Psoas muscle (tissue), 2 donors: ENCODE measurements around a stretch of chr2.

GRCh38 chr2:27914955-27915787 lies 24.6 kb downstream of the BABAM2 start:
- PRO-cap, 2 experiments: no peak in any of the 2 experiments

DNA sequence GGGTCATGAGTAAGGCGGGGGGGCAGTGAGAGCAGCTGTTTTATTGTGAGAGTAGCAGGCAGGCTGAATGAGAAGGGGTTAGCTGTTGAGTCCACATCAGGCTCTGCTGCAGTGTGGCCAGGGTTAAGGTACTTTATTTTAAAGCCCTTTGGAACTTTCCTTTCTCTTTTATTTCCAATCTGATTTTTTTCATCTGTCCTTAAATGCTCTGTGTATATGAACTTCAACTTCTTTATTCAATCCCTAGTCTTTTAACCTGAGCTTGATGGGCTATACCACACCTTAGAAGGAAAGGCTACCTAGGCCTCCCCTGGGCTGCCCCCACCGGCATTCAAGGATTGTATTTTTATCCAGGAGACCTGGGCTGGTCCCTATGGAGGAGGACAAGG lies 111.8 kb upstream of the FOSL2 start:
- PRO-cap, 2 experiments: no peak in any of the 2 experiments

GRCh38 chr2:28347736-28348666 lies 44.7 kb upstream of the FOSL2 start:
- PRO-cap, 2 experiments: no peak in any of the 2 experiments

GRCh38 chr2:28375751-28376041 lies 17.0 kb upstream of the FOSL2 start:
- PRO-cap, 2 experiments: no peak in any of the 2 experiments

DNA sequence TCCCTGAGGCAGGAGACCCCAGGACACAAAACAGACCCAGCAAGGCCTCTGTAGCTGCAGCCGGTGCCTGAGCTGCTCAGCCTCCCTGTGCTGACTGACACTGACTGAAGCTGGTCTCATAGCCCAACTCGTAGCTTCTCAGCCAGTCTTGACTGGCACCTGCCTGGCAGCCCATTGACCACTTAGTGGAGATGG lies 14.1 kb upstream of the FOSL2 start:
- PRO-cap, 2 experiments: no peak in any of the 2 experiments

DNA sequence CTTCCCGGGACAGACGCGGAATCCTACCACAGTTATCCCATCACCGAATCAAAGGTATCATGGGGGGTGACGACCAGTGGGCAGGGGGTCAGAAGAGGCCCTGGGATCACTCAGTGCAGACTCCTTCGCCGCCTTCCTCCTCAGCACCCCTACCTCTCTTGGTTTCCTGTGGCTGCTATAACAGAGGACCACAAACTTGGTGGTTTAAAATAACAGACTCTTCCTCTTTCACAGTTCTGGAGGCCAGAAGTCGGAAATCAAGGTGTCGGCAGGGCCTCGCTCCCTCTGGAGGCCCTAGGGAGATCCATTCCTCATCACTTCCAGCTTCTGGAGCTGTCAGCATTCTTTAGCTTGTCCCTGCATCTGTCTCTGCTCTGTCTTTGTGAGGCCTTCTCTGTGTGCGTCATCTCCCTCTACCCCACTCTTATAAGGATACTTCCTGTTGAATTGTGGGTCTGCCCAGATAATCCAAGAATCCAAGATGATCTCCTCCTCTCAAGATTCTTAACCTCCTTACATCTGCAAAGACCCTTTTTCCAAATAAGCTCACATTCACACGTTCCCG lies 13.6 kb upstream of the FOSL2 start:
- PRO-cap, 2 experiments: no peak in any of the 2 experiments

DNA sequence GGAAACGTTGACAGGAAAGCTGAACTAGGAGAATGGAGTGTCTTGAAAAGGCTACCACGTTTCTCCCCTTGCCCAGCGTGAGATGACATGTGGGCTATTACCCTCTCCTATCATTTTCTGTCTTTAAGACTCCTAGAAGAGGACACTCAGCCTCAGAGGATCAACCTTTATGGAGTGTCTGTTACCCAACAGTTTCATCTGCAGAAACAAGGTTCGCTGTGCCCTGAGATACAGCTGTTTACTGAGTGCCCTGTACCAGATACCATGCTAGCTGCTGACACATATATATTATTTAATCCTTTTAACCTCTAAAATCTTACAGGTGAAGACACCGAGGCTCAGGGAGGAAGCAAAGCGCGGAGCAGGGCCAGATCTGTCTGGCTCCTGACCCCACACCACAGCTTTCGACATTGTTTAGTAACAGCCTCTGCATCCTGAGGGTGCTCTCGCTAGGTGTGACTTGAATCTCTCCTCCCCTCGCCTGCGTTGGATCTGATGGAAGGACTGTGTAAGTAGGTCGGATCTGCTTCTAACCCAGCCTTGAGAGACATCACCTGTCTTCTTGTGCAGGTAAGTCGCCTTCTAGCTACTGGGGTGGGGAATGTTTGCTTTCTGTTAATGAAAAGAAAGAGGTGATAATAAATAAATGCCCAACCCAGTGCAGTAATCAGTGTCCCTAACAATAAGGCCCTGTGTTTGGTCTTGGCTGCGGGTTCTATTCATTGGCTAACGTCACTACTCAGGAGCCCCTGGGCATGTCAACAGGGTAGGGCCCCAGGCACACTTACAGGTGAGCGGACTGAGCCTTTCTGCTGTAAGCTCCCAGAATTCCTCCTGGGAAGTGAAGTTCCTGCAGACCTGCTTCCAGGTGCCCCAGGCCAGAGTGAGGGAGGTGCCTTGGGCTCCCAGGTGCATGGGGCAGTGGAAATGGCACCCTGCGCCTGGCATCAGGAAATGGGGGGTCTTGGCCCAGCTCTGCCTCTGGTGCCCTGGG lies 11.5 kb upstream of the FOSL2 start:
- PRO-cap, 2 experiments: no peak in any of the 2 experiments

- PRO-cap, 2 experiments: no peak in any of the 2 experiments
These were observed 9.9 kb upstream of the FOSL2 start for GRCh38 chr2:28382702-28383222.

- PRO-cap, 2 experiments: no peak in any of the 2 experiments
These were observed 19.3 kb downstream of the FOSL2 start for GRCh38 chr2:28411525-28412863.

DNA sequence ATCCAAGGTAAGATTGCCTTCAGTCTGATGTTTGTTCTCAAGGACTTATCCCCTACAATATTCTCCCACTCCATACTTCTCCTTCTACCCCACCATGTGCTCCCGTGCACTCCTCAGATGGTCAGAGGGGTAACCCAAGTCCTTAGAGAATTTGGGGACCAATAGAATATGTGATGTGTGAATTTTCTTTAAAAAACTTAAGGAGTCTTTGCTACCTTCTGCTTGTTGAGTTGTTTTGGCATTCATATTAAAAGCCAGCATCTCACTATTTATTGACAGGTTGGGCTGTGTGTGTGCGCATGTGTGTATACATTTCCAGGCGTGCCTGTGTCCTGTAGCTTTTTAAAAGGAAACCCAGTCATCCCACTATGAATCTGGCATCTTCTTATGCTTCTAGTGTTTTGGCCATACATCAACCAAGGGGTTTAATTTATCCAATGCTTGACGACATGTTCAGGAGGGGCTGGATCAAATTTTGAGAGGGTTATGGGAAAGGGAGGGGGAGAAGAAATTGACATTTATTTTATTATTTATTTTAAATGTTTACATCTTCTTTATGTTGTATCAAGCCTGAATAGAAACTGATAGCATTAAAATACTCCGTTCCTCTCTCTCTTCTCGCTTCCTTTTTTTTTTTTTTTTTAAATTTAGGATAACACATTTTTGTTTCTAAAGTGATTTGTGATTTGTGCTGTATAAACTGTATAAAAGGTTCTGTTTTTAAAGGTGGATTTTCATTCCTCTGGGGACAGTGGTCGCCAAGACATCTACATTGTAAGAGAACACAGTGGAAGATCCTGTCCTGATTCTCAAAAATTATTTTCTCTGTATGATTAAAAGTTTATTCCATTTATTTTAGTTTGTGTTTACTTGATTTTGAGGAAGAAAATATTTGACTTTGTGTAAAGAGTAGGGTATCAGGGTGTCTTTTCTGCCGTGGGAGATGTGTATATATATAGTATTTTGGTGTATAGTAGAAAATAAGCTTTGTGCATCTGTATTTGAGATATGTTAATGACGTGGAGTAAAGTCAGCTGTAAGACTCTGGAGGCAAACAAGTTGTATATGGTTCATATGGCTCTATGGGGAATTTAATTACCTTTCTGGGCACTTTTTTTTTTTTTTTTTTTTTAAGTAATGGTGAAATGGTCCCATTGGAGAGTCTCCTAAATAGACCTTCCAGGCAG lies 23.6 kb downstream of the FOSL2 start:
- PRO-cap, 2 experiments: peak in 1 of 2 experiments; most common plus-strand start position 775 of the sequence (in 1)

DNA sequence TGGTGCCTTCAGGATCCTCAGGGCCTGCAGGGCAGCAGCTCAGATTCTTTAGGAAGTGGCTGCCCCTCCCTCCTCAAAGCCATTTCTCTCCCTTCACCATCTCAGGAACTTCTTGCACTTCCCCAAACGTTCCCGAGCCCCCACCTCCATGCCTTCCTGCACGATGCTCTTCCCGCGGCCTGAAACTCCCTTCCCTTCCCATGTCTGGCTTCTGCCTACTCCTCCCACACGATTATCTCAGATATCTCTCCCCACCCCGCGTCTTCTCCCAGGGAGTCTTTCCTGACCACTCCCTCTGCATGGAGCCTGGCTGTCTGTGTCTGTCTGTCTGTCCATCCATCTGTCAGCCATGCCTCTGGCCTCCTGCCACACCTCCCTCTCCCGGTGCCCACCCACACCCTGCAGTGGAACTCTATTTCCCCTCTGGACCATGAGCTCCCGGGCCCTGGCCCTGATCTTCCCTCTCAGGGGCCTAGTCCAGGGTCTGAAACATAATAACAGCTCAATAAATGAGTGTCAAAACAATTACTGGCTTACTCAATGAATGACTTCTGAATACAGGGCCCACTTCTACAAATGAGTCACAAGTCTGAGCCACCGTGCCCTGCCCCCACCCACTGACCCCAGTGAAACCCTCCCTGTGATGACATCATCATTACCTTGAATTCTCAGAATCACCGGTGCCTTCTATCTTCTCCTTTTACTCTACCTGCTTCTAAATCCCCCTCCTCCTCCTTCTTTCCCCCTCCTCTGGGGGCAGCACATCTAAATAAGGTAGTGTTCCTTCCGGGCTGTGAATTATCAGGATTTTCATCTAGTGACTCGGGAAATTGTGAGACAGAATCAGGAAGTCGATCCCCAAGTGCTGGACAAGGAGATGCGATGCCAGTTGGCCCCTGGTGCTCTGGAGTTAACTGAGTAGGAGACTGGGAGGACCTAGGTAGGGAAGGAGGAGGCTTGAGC lies 46.2 kb upstream of the PLB1 start:
- PRO-cap, 2 experiments: no peak in any of the 2 experiments

GRCh38 chr2:28598348-28599066 lies 102.6 kb downstream of the PLB1 start:
- PRO-cap, 2 experiments: no peak in any of the 2 experiments

DNA sequence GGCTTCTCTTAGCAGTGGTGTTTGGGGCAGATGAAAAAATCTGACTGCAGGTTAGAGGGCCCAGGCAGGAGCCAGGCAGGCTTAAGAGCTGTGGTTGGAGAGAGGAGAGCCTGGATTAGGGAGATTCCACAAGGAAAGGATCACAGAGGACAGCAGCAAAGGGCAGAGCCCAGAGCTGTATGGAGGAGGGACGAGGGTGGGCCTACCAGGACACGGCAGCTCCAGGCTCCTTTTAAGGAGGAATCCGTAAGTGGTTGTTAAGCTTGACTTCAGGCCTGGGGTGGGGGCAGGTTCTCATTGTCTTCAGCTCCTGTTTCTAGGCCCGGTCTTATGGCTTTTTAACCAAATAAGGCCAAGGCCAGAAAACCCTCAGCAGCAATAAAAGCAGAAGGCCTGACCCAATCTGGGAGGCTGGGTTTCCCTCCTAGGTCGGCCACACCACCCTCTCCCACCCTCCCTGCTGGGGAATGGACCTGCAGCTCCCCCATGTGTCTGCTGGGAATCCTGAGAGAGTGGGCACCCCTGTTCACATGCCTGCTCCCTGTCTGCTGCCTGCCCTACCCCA lies 111.1 kb downstream of the PLB1 start:
- PRO-cap, 2 experiments: no peak in any of the 2 experiments

DNA sequence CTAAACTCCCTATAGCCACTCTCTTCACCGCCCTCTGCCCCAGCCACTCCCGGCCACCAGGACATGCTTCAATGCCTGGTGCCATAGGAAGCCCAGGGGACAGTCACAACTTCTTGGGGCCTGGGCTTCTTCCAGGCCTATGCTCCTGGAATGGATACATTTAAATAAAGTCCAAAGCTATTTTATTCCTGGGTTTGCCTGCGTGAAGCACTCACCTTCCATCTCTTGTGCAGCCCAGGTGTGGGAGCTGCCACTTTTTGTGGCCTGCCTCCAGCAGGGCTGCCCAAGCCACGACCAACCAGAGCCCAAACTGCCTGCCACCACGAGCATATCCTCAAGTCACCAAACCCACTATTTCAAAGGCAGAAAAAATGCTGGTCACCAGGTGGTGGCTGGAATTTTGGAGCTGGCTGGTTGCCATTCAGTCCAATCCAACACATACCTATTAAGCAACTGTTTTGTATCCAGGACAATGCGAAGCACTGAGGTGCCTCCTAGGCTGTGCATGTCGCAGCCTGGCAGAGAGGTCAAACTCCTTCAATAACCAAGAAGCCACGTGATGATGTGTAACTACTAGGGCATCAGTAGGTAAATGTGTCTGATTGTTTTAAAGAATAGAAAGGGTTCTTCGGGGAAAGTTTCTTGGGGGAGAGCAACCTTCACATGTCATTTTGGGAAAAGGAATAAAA lies 108.4 kb upstream of the PPP1CB start:
- PRO-cap, 2 experiments: no peak in any of the 2 experiments

DNA sequence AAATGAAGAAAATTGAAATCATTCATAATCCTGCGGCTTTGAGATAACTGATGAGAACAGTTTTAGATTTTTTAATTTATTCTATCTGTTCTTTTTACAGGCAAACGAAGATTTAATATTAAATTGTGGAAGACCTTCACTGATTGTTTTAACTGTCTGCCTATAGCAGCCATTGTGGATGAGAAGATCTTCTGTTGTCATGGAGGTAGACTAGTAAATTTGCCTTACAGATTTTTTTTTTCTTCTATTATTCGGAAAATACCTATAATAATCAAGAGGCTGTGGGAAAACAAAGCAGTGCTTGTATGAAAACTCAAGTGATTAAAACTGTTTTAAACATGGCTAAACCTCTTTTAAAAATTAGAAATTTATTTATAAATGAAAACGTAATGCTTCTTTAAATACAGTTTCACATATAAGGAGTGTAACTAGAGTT lies 29.0 kb upstream of the SPDYA start:
- PRO-cap, 2 experiments: no peak in any of the 2 experiments

- PRO-cap, 2 experiments: no peak in any of the 2 experiments
These were observed 14.1 kb downstream of the WDR43 start for GRCh38 chr2:28908670-28908961.

GRCh38 chr2:28946279-28947151 lies 34.6 kb upstream of the TOGARAM2 start:
- PRO-cap, 2 experiments: no peak in any of the 2 experiments

GRCh38 chr2:29000512-29000802 lies 19.4 kb downstream of the TOGARAM2 start:
- PRO-cap, 2 experiments: no peak in any of the 2 experiments

DNA sequence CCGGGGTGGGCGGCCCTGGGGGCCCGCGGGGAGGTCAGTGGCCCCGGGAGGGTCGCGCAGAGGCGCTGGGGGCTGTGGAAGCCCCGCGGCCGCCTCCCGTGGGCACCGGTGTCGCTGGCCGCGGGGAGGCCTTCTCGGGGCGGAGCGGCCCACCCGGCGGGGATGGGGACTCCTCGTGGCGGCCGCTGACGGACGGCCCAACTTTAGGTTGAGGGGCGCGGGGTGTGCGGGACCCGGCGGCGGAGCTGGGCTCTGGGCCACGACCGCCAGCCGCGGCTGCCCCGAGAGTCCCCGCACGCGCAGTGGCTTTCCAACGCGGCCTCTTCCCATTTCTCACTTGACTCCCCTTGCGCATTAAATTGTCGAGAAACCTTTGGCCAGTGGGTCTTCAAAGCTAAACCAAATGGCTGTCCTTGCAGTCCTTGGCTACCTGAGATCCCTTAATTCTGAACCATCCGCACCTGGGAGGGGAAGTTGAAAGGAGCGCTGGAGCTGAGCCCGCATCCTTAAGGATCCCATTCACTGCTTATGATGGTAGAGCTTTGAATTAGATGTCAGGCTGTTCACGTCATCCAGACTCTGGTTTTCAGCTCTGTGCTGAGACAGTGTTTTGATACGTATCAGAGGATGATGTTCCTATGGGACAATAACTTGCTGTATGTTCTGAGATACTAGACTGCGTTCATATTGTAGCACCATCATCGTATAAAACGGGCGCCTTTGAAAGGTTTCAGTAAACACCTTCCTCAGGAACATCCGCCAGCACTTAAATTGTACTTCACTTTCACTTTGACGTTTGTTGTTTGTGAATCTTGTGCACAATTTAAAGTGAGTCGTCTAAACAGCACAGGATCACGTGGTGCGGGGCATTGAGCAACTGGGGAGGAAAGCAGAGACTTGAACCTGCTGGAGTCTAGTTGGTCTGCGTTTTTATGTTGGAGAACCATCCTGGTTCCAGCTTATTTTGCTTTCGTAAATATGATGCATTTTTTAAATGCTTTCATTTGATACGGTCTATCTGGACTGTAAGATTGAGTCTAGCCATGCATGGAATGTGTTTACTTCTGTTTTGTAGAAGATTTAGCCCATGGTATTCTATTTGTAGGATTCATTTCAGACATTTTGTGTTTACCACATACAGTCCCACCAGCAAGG lies 888 bp downstream of the CLIP4 start:
- PRO-cap, 2 experiments: peak in 2 of 2 experiments; most common plus-strand start position 646 of the sequence (in 1); most common minus-strand start position 798 of the sequence (in 2)

DNA sequence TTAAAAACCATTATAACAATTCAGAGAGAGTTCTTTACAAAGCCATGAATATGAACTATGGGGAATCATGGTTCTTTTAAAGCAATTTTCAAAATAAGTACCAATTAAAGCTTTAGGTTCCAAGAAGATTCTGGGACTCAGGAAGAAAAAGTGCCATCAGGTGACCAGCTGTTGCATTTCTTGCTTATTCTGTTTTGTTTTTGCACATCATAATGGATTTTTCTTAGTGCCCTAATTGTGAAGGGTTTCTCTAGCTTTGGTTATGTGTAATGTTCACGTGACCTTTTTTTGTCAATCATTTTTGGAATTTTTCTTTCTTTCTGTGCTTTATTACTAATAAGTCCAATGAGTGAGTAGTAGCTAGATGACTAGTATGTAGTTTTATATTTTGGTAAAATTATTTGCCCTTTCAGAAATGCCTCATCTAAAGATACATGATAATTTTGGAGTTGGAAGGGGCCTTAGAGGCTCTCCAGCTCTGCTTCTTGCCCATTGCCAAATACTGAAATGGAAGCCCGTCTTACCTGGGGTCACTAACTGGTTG lies 66.9 kb downstream of the CLIP4 start:
- PRO-cap, 2 experiments: no peak in any of the 2 experiments